Esophagus squamous epithelium (tissue), 4 donors: Measurements from ENCODE around the genes KXD1 and MEF2B.

GRCh38 chr19:18557347-18558133 is at the start of gene KXD1:
Gene KXD1, plus strand, starts transcription at chr19:18557870.
- PRO-cap = bidirectional peak, plus-strand start at chr19:18557886, minus-strand start at chr19:18557629
- RAMPAGE, long total RNA, 4 experiments = start-site peak on the plus strand in 4 of 4 experiments, at chr19:18557788-18557888 at its widest, 378 to 3,499 reads per replicate

DNA sequence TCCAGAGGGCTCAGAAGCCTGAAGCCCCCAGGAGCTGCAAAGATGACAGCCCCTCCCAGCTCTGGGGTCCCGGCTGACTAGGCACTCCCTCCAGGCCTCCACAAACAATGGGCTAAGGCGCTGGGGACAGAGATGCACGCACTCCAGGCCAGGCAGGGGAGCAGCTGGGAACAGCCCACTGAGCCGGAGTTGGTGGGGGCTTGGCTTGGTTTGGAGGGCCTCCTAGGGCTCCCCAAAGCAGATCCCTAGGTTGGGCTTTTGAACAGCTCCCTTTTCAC is 2.1 kb downstream of the CRLF1 start:
- PRO-cap = unidirectional peak, plus-strand start at position 141 of the sequence
- RAMPAGE, long total RNA, 4 experiments = no peak in any of the 4 experiments

DNA sequence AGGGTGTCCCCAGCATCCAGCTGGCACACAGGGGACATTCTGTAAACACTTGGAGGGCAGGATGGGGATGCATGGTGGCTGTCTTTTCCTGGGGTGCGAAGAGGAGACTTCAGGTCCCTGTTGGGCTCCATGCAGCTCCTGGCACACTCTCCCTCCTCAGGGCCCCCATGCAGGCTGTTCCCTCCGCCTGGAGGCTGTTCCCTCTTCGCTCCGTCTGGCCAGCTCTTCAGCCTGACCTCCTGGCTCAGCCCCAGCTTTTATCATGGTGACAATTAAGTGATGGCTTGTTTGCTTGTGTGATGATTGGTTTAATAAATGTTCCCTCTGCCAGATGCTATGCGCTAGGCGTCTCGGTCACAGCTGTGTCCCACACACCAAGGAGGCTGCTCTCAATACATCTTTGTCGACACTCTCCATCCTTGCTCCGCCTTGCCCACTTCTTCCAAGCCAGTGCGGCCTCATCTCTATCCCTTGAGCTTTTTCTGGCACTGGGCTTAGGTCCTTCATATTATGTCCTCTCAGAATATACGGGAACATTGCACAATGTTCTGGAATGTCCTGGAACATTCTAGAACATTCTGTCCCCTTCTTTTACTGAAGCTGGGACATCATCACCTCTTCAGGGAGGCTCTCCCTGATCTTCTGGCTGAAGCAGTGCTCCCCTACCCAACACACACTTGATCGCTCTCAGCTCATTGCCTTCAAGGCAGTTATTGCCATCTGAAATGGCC is 7.2 kb upstream of the KLHL26 start:
- PRO-cap = bidirectional peak, plus-strand start at position 403 of the sequence, minus-strand start at position 233 of the sequence; bidirectional peak, plus-strand start at position 638 of the sequence, minus-strand start at position 482 of the sequence
- RAMPAGE, long total RNA, 4 experiments = no peak in any of the 4 experiments

GRCh38 chr19:18660042-18661012 is 23.2 kb upstream of the CRTC1 start:
- PRO-cap = no peak
- RAMPAGE, long total RNA, 4 experiments = no peak in any of the 4 experiments

DNA sequence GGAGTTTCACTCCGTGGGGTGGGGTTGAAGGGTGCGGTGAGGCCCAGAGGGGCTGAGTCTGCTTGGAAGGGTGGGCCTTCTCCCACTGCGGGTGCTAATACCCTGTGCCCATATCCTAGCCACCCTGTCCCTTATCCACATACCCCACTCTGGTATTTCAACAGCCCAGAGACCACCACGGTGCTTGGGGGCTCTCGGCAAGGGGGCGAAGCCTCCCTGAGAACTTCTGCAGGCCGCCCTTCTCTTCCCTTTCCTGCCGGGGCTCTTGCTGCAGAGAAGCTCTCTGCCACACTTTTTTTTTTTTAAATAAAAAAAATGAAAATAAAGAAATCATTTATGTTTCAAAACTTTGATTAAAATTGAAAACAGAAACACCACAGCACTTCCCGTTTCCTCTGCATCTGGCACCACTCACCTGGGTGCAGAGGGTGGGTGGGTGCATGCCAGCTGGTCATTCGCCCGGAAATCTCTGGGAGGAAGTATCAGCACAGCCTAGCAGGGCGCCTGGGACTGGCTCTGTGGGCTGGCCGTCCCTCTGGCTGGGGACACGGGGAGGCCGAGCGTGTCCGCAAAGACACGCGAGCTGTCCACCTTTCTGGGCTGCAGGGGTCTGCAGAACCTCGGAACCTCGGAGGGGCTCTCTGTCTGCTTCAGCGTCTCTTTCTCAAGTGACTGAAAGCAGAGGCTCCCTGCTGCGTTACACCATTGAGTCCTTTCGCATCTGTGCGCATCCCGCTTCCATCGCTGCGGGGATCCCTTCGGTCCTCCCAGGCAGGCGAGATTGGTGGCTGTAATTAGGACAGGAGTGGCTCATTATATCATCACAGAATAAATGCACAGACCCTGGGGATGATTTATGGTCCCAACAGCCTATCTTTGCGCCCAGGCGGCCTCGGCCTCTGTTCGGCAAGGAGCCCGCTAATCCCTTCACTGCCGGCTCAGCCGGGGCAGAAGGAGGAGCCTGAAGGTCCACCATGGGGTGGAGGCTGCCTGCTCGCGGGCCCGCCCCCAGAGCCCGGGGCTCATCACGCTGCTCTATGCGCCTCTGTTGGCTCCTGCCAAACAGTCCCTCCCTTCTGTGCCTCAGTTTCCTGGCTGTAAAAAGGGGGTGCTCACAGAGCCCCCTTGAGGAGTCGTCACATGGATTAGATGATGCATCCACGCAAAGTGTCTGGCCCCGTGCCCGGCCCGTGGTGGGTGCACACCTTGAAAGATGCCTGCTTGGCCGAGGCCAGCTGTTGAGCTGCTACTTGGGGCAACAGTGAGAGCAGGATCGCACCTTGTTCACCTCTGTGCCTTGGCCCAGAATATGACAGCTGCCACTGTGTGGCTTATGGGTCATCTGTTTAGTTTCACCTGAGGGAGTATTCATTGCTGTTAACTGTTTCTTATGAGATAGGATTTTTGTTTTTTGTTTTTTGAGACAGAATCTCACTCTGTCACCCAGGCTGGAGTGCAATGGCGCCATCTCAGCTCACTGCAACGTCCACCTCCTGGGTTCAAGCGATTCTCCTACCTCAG is 17.3 kb downstream of the CRTC1 start:
- PRO-cap = bidirectional peak, plus-strand start at position 495 of the sequence, minus-strand start at position 255 of the sequence; unidirectional peak, minus-strand start at position 908 of the sequence
- RAMPAGE, long total RNA, 4 experiments = no peak in any of the 4 experiments

DNA sequence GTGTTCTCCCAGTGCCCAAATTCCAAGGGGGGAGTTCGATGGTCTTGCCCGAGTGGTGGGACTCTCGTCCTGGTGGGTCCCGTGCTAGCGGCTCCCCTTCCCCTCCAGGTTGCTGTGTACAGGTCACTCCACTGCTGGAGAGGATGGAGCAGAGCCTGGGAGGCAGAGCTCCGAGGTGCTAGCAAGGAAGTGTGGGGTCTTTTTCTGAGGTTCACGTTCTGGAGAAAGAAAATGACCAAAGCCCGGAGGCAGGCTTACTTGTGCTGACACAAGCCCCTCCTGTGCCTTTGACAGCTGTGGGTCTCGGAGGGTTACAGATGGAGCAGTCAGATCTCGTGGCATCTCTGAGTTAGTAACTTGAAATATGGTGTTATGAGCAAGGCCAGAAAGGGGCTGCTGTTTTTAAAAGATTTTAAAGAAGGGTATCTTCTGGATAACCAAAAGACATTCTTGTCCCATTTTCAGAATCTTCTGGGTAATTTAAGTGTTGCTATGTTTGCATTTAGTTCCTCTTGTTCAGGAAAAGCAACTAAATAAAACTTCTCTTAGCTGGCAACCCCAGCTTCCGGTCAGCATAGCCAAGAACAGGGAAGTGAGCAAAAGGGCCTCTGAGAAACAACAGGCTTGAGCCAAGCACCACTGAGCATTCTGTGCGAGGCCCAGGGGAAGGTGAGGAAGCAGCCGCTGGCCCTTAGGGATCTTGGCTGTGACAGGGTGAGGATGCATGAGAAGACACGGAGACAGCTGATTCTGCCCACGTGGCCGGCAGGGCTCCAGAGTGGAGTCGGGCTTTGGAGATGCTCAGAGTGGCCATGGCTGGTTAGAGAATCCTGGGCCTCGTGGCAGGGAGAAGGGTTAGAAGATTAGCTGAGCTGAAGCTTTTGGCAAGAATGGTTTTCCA is 16.9 kb downstream of the UPF1 start:
- PRO-cap = unidirectional peak, plus-strand start at position 646 of the sequence; unidirectional peak, plus-strand start at position 694 of the sequence
- RAMPAGE, long total RNA, 4 experiments = no peak in any of the 4 experiments

GRCh38 chr19:18856817-18857129 is 25.0 kb downstream of the UPF1 start:
- PRO-cap = no peak
- RAMPAGE, long total RNA, 4 experiments = no peak in any of the 4 experiments

DNA sequence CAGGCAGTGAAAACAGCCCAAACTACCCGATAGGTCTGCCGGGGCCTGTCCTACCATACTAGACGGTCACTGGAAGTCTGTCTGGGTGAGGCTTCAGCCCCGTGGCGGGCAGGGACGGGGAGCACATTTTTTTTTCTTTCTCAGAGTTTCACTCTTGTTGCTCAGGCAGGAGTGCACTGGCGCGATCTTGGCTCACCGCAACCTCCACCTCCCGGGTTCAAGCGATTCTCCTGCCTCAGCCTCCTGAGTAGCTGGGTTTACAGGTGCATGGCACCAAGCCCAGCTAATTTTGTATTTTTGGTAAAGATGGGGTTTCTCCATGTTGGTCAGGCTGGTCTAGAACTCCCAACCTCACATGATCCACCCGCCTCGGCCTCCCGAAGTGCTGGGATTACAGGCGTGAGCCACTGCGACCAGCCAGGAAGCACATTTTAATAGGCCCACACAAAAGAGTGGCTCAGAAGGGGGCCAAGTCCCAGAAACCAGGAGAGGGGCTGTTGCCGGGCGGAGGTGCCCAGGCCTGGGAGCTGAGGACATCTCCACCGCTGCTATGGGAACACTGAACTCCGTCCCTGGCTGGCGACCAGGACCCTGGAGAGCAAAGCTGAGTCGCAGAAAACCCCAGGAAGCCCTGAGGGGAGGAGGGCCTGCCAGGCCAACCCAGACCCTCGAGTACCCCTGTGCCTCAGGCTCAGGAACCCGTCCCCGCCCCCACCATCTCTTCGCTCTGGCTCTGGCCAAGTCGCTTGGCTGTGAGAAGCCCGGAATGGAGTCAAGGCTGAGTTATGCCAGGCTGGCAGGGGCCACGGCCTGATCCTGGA is 8.1 kb upstream of the CERS1 start:
- PRO-cap = no peak
- RAMPAGE, long total RNA, 4 experiments = no peak in any of the 4 experiments

GRCh38 chr19:18905519-18905909 is 9.6 kb upstream of the CERS1 start:
- PRO-cap = no peak
- RAMPAGE, long total RNA, 4 experiments = no peak in any of the 4 experiments

DNA sequence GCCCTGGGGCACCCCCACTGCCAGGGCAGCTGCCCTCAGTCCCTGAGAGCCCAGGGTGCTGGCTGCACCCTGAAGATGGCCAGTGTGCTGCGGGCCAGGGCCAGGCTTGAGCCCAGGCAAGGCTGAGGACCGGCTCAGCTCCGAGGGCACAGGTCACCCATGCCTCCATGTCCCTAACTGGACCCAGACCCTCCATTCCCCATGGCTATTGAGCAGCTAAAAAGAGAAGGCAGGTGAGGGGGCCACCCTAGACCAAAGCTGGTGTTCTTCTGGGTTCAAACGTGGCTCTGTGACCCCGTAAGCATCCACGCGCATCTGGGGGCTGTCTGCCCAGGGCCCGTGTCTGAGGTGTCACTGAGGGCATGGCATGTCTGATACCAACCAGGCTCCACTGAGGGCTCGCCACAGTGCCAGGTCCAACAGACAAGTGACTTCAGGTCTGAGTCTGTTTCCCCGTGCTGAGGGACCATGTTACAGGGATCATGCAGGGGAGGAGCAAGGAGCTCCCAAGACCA is 11.6 kb downstream of the COPE start:
- PRO-cap = no peak
- RAMPAGE, long total RNA, 4 experiments = no peak in any of the 4 experiments

GRCh38 chr19:18920191-18920513 is 637 bp downstream of the DDX49 start:
- PRO-cap = no peak
- RAMPAGE, long total RNA, 4 experiments = no peak in any of the 4 experiments

- PRO-cap = no peak
- RAMPAGE, long total RNA, 4 experiments = no peak in any of the 4 experiments
These were observed 33.2 kb downstream of the SLC25A42 start for GRCh38 chr19:19096749-19097588.

DNA sequence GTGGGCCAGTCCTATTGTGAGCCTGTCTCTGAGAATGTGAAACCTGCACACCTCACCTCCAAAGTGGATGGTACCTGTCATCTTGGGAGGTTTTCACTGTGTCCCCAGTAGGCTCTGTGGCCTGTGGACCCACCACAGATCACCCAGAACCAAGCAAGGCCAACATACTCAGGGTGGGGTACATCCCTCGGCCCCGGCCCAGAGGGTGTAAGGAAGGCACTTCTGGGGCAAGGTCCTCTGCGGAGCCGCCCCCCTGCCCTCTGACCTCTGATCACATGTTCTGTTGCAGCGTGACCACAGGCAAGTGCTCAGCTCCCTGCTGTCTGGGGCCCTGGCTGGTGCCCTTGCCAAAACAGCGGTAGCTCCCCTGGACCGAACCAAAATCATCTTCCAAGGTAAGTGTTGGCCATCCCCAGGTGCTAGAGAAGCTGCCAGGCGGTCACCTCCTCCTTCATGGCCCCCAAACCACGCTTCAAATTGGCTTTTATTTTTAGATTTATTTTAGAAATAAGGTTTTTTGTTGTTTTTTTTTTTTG is 36.7 kb downstream of the TMEM161A start:
- PRO-cap = no peak
- RAMPAGE, long total RNA, 4 experiments = no peak in any of the 4 experiments

DNA sequence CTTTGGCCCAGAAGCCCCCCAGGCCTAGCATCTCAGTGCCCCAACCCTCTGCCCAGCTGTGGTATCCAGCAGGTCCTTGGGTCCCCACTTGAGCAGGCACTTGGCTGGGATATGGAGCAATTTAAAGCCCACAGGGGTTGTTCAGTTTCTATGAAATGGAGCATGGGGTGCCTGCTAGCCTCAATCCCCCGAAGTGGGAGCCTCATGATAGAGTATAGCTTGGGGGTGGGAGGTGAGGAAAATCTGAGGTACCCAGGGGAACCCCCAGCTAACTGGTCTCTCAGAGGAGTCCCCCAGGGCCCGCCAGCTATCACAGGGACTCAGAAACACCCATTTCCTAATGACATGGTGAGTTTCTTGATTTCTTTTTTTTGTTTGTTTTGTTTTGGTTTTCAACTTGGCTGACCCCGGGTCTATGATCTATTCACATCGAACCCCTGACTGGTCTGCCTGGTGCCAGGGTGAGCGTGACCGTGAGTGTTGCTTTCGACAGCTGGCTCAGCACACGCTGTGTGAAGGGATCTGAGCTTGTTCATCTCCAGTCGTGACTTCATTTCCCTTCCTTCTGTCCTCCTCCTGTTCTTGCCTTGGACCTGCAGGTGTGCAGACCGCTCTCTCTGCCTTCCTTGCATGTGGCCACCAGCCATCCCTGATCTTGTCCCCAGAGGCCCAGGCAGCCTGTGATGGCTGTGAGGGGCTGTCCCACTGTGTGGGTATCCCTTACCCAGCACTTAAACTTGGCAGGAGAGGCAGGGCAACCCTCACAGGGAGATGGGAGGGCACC is 26.4 kb downstream of the TMEM161A start:
- PRO-cap = no peak
- RAMPAGE, long total RNA, 4 experiments = no peak in any of the 4 experiments

GRCh38 chr19:19167375-19167858 is 2.6 kb downstream of the MEF2B start:
- PRO-cap = unidirectional peak, plus-strand start at chr19:19167700
- RAMPAGE, long total RNA, 4 experiments = no peak in any of the 4 experiments

GRCh38 chr19:19169996-19170570 is at the start of gene MEF2B:
Gene MEF2B, minus strand, starts transcription at chr19:19170263.
- PRO-cap = bidirectional peak, plus-strand start at chr19:19170425, minus-strand start at chr19:19170257
- RAMPAGE, long total RNA, 4 experiments = no peak in any of the 4 experiments

- PRO-cap = no peak
- RAMPAGE, long total RNA, 4 experiments = no peak in any of the 4 experiments
These were observed 2.0 kb upstream of the MEF2B start for GRCh38 chr19:19171906-19172568.

DNA sequence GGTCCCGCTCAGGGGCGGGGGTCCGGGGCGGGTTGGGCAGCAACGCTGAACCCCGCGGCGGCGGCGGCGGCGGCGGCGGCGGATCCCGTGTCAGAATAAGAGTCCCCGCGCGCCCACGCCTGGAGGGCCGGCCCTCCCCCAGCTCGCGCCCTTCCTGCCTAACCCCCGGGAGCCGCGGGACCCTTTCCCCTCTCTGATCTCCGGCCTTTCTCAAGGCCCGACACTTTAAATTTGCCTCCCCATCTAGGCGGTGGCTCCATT is 853 bp downstream of the GATAD2A start:
- PRO-cap = unidirectional peak, minus-strand start at position 97 of the sequence
- RAMPAGE, long total RNA, 4 experiments = no peak in any of the 4 experiments

- PRO-cap = no peak
- RAMPAGE, long total RNA, 4 experiments = no peak in any of the 4 experiments
These were observed 29.1 kb downstream of the GATAD2A start for GRCh38 chr19:19434325-19435195.

GRCh38 chr19:19503240-19503622 is 12.1 kb downstream of the TSSK6 start:
- PRO-cap = no peak
- RAMPAGE, long total RNA, 4 experiments = no peak in any of the 4 experiments